ENCODE results near the gene IRAK4.

DNA sequence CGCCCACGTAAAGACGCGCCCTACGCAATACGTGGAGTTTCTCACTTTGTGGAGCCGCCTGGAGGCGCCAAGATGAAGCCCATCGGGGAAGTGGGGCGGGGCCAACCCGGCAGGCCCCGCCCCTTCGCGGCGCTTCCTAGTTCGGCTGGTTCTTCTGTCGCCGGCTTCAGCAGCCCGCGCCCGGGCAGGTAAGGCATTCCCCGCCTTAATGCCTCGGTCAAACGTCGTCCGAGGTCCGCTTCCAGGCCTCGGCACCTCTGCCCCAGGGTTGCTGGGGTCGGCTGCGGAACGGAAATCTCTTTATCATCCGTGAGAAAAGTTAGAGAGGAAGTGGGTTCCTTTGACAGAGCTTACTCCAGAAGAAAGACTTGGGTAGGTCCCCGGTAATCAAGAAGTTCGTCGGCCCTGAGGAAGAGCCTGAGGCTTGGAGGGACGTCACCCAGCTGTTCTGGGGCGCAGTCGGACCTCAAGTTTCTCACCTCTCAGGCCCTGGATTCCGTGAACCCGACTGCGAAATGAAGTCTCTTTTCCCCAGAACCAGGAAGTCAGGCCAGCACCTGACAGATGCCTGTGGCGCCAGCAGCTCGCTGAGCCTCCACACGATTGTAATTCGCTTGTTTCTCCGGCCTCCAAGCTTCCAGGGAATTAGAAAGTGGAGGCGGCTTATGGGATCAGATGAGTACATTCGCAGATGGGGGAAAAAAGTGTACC is at the start of gene IRAK4:
Gene IRAK4, plus strand, starts transcription at position 123 of the 711 bp plus-strand sequence.
- PRO-cap, 7 experiments: peak in 7 of 7 experiments; most common plus-strand start position 139 of the sequence (in 6); most common minus-strand start position 510 of the sequence (in 2)
- RAMPAGE, long total RNA, 2 experiments: start-site peak on the plus strand in 2 of 2 experiments, centred at positions 154 to 158 of the sequence, 70 to 73 reads per replicate

- PRO-cap, 7 experiments: no peak in any of the 7 experiments
- RAMPAGE, long total RNA, 2 experiments: no peak in any of the 2 experiments
Measured at GRCh38 chr12:45235089-45235726, 19.3 kb downstream of the ANO6 start.

DNA sequence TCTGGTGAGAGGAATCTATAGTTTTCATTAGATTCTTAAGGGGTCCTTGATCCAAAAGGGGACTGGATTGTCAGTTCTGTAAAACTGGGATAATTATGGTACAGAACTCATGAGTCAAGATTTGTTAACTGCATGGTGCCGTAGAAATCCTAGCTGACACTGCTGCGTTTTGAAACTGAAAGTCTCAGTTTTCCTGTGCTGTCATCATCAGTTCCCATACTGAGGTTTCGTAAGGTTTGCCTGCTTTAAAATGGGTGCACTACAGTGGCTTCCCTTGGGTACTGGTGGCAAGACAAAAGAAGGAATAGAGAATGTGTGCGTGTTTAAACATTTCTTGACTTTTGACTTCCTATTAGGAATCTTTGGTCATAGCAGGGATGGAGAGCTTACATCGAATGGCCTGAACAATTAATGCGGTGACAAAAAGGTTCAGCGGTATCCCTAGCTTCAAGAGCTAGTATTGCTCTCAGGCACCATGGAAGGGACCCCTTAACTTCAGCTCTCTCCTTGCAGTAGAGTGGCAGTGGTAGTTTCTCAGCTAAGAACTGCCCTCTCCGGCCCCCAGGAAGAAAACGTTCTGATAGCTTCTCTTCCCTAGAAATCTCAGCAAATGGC is 28.7 kb downstream of the ANO6 start:
- PRO-cap, 7 experiments: no peak in any of the 7 experiments
- RAMPAGE, long total RNA, 2 experiments: no peak in any of the 2 experiments

DNA sequence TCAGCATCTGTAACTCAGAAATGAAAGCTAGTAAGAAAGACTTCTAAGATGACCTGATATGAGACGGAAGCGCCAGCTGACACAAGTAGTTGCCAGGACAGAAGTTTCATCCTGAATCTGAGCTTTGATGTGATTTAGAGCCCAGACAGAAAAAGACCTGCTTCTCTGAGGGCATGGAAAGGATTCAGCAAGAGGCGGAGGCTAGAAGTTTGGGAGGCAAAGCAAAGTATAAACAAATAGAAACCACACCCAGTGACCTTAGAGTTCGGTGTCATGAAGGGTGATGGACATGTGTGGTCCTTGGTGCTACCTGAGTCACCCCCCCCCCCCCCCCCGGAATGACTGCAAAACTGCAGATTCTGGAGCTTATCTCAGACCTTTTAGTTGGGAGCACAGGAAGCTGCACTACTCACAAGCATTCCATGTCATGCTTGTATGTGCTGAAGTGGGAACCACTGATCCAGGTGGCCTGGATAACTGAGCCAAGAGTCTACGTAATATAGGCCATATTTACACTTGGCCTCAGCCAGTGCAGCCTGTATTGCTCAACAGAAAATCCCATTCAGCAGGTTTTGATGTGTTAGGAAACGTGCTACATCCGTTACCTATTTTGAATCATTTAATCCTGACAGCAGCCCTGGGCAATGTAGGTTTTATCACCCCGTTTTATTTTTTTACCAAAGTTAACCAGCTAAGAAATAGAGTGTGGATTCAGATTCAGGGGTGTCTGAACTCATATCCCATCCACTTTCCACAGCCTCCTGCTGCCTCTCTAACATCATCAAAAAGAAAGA is 191.5 kb downstream of the ANO6 start:
- PRO-cap, 7 experiments: no peak in any of the 7 experiments
- RAMPAGE, long total RNA, 2 experiments: no peak in any of the 2 experiments

GRCh38 chr12:45433249-45434515 is 217.8 kb downstream of the ANO6 start:
- PRO-cap, 7 experiments: no peak in any of the 7 experiments
- RAMPAGE, long total RNA, 2 experiments: no peak in any of the 2 experiments

GRCh38 chr12:45728604-45729094 is 857 bp upstream of the ARID2 start:
- PRO-cap, 7 experiments: peak in 7 of 7 experiments; most common plus-strand start chr12:45729064 (in 7); most common minus-strand start chr12:45728764 (in 7)
- RAMPAGE, long total RNA, 2 experiments: start-site peak on the minus strand in 1 of 2 experiments, at chr12:45728761-45728999 at its widest, 16 reads per replicate

DNA sequence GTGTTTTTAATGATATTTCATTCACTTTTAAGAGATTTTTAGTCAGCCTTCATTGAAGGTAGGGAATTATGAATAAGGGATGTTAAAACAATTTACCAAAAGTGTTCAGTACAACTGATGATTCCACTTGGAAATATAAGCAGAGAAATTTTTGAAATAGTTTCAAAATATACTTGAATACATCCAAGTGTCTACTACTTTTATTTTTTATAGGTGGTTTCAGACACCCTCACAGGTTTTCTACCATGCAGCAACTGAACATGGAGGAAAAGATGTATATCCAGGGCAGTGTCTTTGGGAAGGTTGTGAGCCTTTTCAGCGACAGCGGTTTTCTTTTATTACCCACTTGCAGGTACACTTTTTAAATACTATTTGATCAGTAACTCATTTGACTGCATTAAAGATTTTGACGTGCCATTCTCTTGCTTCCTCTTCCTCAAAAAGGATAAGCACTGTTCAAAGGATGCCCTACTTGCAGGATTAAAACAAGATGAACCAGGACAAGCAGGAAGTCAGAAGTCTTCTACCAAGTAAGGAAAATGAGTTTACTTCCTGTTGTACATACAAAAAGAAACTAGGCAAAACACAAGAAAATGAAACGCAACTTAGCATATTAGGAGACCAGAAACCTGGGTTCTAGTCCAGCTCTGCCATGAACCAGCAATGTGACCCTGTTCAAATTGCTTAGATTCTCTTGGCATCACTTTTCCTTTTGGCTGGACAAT is 98.6 kb downstream of the SCAF11 start:
- PRO-cap, 7 experiments: no peak in any of the 7 experiments
- RAMPAGE, long total RNA, 2 experiments: no peak in any of the 2 experiments

DNA sequence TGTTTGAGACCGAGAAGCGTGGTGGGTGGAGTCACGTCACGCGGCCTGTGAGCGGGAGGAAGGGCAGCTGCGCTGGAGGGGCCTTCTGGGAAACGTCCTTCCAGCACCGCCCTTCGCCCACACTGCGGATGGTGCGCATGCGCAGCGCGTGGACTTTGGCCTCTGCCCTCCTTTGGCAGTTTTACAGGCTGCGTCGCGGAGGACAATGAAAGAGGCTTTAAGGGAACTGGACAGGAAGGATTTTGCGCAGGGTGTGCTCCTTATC is 334 bp upstream of the SCAF11 start:
- PRO-cap, 7 experiments: peak in 7 of 7 experiments; most common plus-strand start position 184 of the sequence (in 7); most common minus-strand start position 49 of the sequence (in 1)
- RAMPAGE, long total RNA, 2 experiments: no peak in any of the 2 experiments

DNA sequence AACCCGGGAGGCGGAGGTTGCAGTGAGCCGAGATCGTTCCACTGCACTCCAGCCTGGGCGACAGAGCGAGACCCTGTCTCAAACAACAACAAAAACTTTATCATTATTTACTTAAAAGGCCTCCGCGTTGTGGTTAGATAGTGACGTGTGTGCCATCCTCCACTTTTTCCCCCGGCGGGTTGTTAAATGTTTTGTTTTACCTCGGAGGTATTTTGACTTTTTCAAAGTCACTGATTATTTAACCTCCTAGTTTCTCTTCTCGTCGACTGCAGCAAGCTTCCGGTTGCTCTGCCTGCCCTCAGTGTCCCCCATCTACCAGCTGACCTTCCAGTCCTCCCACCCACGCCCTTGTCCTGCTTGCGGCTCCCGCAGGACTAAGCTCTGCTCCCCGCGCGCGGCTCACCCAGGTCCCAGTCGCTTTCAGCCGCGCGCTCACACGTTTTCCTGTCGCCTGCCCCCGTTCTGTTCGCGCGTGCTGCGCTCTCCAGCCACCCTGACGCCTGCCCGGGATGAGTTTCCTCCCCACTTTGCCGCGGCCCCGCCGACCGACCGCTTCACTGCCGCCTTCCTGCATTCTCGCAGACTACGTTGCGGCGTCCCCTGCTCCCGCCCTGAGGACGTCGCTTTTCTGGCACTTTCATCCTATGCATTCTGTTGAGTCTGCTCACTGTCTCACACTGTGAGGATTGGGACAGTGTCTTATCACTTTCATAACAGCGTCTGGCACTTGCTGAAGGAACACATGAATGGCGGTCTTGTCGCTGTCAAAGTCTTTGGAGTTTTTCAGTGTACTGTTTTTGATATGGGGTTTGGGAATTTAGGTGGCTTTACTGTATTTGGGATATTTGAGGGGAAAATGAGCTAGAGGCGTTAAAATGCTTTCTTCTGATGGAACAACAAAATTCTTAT is 1.4 kb upstream of the SCAF11 start:
- PRO-cap, 7 experiments: peak in 7 of 7 experiments; most common plus-strand start position 384 of the sequence (in 3); most common minus-strand start position 578 of the sequence (in 5)
- RAMPAGE, long total RNA, 2 experiments: no peak in any of the 2 experiments

DNA sequence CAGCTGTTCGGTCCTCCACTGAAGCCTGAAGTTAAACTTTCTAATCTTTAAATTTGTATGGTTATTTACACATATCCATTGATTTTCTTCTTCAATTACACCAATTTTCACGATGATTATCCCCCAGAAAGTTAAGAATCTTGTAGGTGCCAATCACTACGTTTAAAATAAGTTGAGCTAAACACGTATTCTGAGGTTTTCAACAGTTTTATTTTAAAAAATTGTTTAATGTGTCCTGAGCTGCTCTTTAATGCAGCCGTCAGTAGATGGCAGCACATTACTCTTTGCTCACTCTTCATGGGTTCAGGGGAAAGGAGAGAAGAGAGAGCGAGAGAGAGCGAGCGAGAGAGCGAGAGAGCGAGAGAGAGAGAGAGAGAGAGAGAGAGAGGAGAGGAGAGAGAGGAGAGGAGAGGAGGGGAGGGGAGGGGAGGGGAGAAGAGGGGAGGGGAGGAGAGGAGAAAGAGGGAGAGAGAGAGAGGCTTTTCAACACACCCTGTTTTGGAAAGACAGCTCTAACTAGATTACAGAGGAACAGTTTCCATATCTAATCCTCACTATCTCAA is 134.7 kb upstream of the SCAF11 start:
- PRO-cap, 7 experiments: peak in 3 of 7 experiments; most common plus-strand start position 434 of the sequence (in 1); most common minus-strand start position 286 of the sequence (in 1)
- RAMPAGE, long total RNA, 2 experiments: no peak in any of the 2 experiments

DNA sequence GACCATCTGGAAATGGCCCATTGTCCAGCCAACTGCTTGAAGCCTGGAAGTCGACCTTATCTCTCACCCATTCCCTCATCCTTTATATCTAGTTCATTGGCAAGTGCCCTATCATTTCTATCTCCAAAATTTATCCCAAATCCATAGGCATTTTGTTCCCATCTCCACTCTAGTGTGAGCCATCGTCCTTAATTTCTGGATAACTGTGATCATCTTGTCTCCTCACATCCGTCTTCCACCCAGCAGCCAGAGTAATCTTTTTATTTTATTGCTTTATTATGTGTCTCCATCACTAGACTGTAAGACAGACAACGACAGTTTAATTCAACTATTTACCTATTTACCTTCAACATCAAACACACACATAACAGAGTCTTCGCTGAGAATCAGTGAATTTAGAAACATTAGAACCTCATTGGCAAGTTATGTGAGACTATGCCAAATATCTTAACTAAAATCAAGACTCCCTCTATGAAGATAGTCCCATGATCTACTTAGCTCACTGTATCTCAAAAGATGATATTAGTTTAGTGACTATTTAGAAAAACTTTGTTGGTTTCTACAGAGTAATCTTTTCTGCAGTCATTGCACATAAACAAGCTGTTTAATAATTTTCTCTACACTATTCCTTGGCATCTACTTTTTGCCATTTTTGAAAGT is 55.2 kb downstream of the SLC38A1 start:
- PRO-cap, 7 experiments: no peak in any of the 7 experiments
- RAMPAGE, long total RNA, 2 experiments: no peak in any of the 2 experiments

GRCh38 chr12:46215047-46215864 is 53.6 kb downstream of the SLC38A1 start:
- PRO-cap, 7 experiments: no peak in any of the 7 experiments
- RAMPAGE, long total RNA, 2 experiments: no peak in any of the 2 experiments

DNA sequence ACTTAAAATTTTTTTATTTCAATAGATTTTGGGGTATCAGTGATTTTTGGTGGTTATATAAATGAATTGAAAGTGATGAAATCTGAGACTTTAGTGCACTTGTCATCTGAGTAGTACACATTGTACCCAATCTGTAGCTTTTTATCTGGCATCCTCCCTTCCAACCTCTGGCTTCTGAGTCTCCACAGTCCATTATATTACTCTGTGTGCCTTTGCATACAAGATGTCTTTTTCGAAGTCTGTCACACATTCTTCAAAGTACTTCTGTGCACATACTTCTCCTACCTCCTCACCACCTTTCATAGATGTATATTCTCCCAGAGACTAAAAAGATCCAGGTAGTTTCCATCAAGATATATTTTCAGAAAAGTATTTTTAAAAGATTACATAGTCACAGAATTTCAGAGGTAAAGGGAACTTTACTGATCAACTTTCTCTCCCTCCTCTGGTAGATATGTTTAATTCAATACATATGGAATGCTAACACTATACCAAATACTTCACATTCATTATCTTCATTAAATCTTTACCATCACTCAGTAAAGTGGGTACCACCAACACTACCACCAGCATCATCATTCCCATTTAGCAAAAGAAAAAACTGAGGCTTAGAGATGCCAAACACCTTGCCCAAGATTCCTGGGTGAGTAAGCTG is 4.1 kb downstream of the SLC38A1 start:
- PRO-cap, 7 experiments: no peak in any of the 7 experiments
- RAMPAGE, long total RNA, 2 experiments: no peak in any of the 2 experiments

GRCh38 chr12:46370149-46370719 is 2.3 kb downstream of the SLC38A2 start:
- PRO-cap, 7 experiments: no peak in any of the 7 experiments
- RAMPAGE, long total RNA, 2 experiments: no peak in any of the 2 experiments

- PRO-cap, 7 experiments: no peak in any of the 7 experiments
- RAMPAGE, long total RNA, 2 experiments: no peak in any of the 2 experiments
Measured at GRCh38 chr12:46402936-46403614, 30.5 kb upstream of the SLC38A2 start.

DNA sequence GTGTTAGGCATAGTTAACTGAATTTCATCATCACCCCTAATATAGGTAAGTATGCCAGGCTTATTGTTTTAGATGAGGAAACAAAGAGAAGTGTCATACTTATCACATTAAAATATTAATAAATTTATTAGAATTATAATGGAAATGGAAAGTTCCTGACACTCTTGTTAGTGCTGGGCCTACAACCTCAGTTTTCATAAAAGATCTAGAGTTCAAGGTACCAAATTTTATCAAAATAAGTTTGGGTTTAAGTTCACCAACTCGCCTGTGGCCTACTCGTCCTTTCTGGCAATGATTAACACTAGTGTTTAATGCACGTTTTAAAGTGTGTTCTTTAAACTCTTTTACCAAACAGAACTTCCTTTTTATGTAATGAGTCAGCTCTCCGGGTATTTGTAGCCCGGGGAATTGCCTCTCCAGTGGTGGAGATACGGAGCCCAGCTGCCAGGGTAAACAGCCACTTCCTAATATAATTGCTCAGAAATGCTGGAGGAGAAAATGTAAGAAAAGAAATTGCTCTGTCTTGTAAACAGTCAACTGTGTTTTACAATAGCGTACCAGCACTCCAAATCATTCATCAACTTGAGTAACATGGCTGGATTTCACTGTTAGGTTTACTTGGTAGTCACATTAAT is 101.0 kb upstream of the SLC38A2 start:
- PRO-cap, 7 experiments: peak in 5 of 7 experiments; most common plus-strand start position 419 of the sequence (in 5); most common minus-strand start position 293 of the sequence (in 4)
- RAMPAGE, long total RNA, 2 experiments: no peak in any of the 2 experiments

GRCh38 chr12:46493132-46494320 is 121.0 kb upstream of the SLC38A2 start:
- PRO-cap, 7 experiments: peak in 3 of 7 experiments; most common plus-strand start chr12:46494173 (in 3); most common minus-strand start chr12:46493853 (in 1)
- RAMPAGE, long total RNA, 2 experiments: no peak in any of the 2 experiments

GRCh38 chr12:46549688-46550364 is 177.3 kb upstream of the SLC38A2 start:
- PRO-cap, 7 experiments: no peak in any of the 7 experiments
- RAMPAGE, long total RNA, 2 experiments: no peak in any of the 2 experiments

DNA sequence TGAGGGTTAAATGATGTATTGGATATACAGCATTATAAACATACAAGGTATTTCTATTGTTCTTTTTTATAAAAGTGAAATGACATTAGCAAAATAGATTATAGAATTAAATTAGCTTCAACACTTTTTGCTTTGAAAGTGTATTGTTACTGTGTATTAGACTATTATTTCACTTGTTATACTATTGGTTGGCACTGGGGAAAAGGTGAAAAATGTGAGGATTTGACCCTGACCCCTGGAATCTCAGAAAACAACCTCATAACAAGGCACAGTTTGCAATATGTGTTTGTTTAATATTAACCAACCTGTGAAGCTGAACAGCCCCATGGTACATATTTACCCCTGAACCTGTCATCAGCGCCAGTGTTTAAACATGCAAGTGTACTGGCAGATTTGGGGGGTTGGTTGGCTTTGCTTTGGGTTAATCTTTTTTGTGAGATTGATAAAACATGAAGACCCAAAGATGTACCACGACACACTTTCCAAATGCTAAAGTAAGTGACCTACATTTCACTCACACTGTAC is 11.7 kb downstream of the SLC38A4 start:
- PRO-cap, 7 experiments: no peak in any of the 7 experiments
- RAMPAGE, long total RNA, 2 experiments: no peak in any of the 2 experiments

- PRO-cap, 7 experiments: no peak in any of the 7 experiments
- RAMPAGE, long total RNA, 2 experiments: no peak in any of the 2 experiments
Measured at GRCh38 chr12:46831427-46832092, 5.8 kb upstream of the SLC38A4 start.